Duodenum (tissue), 1 donor: ENCODE results near the genes TBC1D24, ELOB, FLYWCH2, CLDN6 and ZSCAN10.

DNA sequence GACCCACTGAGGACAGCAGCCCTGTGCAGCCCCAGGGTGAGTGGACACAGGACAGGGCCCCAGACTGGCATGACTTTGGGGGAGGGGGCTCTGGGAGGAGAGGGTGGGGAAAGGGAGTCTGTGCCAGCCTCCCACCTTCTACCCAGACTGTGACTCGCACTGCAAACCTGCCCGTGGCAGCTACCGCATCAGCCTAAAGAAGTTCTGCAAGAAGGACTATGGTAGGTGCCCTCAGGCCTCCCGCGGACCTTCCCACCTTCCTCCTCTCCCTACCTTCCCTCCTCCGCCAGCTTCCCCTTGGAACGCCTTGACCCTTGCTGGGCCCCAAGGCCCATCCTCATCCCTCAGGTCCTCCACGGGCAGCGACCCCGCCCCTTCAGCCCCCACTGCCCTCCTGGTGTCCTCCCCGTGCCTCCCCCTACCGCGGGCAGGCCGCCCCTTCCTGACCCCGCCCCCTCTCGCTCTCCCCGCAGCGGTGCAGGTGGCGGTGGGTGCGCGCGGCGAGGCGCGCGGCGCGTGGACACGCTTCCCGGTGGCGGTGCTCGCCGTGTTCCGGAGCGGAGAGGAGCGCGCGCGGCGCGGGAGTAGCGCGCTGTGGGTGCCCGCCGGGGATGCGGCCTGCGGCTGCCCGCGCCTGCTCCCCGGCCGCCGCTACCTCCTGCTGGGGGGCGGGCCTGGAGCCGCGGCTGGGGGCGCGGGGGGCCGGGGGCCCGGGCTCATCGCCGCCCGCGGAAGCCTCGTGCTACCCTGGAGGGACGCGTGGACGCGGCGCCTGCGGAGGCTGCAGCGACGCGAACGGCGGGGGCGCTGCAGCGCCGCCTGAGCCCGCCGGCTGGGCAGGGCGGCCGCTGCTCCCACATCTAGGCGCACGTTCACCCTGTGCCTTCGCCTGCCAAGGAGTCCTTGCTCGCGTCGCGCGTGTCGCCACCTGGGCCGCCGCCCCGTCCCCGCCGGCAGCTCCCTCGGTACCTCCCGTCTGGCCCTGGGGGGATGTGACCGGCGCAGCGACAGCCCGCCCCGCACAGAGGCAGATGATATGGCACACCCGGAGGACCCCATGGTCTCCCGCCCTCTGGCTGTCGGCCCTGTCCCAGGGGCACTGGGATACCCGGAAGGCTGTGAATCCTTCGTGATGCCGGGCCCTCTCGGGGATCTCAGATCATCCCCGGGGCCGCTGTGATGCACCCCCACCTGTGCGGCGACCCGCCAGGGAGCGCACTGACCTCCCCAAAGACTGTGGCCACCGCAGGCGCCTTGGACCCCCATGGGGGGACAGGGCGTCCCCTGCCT, 1.2 kb upstream of the TBC1D24 start:
- PRO-cap = no peak

DNA sequence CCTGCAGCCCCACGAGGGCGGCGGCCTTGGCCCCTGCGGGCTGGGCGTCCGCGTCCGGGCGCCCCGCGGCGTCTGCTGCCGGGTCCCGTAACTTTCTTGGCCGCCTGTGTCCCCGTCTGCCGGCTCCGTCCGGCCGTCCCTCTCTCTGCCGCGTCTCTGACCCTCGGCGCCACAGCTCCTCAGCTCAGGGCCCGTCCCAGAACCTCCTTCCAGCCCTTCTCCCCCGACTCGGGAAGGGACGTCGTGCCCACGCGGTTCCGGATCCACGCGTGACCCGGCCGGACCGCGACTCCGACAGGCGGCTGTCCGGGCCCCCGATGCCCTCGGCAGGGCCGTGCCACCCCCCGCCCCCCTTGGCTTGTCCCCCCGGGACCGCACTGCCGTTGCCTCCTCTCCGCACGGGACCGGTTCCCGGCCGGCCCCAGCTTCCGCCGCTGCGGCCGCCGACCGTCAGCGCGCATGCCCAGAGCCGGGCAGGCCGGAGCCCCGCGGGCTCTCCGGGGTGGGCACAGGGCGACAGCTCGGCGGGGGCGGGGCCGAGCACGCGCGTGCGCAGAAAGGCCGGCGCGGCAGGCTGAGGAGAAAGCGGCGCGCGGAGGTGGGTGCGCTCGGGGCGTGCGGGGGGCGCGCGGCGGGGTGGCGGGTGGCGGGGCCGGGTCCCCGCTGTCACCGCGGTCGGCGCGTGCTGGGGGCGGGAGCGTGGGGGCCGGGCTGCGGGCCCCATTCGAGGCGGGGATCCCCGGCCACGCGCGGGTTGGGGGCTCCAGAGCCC, at the start of gene TBC1D24:
TBC1D24 (plus strand) TSS at position 555 of the 772 bp plus-strand sequence.
- PRO-cap = bidirectional peak, plus-strand start at position 555 of the sequence, minus-strand start at position 461 of the sequence

DNA sequence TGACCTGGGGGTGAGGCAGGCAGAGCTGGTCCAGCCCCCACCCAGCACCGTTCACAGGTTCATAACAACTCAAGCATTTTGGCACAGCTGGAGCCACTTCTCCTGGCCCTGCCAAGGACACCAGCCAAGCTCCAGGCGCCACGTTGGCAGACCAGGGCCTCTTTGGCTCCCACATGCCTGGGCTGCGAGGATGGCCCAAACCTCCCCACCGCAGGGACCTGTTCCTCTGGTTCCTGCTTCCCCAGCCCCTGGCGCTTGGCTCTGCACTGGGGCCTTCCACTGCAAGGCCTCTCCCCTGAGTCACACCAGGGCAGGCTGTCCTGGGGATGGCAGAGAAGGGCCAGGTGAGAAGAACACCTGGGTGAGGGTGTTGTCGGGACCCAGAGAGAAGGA, 14.9 kb upstream of the ATP6V0C start:
- PRO-cap = no peak

GRCh38 chr16:2598192-2598809, 60.5 kb downstream of the PDPK1 start:
- PRO-cap = no peak

GRCh38 chr16:2679634-2680417, 2.5 kb upstream of the KCTD5 start:
- PRO-cap = bidirectional peak, plus-strand start at chr16:2680030, minus-strand start at chr16:2679879

DNA sequence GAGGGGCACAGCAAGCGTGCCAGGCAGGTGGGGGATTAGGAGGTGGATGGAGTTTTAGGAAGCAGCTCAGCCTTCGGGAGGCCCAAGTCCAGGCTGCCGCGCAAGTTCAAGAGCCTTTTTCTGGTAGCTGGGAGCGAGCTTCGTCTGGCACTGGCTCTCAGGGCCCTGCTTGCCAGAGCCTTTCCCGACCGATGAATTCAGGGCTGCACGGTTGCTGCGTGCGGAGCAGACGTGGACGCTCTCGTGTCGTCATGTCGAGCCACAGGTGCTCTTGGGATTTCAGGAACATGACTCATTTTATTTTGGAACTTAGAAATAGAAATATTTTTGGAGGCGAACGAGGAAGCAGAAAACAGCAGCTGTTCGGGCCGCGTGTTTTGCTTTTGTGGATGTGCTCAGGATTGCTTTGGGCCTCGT, 17.0 kb downstream of the KCTD5 start:
- PRO-cap = no peak

- PRO-cap = no peak
Measured at GRCh38 chr16:2758739-2759272, 6.4 kb downstream of the SRRM2 start.

DNA sequence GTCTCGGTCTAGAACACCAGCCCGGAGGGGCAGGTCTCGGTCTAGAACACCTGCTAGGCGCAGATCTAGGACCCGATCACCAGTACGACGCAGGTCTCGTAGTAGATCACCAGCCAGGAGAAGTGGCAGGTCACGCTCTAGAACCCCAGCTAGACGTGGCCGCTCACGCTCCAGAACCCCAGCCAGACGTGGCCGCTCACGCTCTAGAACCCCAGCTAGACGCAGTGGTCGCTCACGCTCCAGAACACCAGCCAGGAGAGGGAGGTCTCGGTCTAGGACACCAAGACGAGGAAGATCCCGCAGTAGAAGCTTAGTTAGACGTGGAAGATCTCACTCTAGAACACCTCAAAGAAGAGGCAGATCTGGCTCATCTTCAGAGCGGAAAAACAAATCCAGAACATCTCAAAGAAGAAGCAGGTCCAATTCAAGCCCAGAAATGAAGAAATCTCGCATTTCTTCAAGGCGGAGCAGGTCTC, 9.9 kb downstream of the SRRM2 start:
- PRO-cap = no peak

GRCh38 chr16:2769391-2770415, 7.4 kb downstream of the ELOB start:
- PRO-cap = no peak

DNA sequence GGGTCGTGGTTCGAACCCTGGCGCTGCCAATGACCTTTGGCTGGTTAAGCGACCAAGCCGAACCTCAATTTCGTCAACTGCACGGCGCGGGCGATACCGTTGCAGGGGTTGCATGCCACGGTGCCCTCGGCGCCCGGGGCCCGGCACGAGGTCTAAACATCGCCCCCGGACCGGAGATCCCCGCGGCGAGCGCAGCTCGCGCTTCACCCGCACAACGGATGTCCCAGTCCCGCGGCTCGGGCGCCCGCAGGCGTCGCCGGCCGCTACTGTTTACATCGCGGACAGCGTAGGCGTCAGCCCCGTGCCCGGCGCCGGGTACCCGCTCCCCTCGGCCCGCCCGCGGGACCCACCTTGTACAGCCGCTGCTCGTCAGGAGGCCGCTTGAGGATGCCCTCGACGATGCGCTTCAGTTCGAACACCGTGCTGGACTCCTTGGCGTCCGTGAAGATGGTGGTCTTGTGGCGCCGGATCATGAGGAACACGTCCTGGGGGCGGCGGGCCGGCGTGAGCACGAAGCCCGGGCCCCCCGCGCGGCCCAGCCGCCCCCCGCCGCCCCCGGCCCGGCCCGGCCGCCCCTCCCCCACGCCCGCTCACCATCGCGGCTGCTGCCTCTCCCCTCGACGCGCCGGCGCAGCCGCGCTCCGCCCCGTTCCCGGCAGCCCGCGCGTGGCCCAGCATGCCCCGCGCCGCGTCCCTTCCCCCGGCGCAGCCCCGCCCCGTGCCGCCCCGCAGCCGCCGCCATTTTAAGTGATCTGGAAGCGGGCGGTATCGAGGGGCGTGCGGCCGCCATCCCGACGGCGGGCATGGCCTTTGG, at the start of gene ELOB:
ELOB (minus strand) TSS at position 638 of the 814 bp plus-strand sequence.
- PRO-cap = bidirectional peak, plus-strand start at position 755 of the sequence, minus-strand start at position 632 of the sequence

- PRO-cap = no peak
Measured at GRCh38 chr16:2841888-2842257, 11.8 kb downstream of the ZG16B start.

DNA sequence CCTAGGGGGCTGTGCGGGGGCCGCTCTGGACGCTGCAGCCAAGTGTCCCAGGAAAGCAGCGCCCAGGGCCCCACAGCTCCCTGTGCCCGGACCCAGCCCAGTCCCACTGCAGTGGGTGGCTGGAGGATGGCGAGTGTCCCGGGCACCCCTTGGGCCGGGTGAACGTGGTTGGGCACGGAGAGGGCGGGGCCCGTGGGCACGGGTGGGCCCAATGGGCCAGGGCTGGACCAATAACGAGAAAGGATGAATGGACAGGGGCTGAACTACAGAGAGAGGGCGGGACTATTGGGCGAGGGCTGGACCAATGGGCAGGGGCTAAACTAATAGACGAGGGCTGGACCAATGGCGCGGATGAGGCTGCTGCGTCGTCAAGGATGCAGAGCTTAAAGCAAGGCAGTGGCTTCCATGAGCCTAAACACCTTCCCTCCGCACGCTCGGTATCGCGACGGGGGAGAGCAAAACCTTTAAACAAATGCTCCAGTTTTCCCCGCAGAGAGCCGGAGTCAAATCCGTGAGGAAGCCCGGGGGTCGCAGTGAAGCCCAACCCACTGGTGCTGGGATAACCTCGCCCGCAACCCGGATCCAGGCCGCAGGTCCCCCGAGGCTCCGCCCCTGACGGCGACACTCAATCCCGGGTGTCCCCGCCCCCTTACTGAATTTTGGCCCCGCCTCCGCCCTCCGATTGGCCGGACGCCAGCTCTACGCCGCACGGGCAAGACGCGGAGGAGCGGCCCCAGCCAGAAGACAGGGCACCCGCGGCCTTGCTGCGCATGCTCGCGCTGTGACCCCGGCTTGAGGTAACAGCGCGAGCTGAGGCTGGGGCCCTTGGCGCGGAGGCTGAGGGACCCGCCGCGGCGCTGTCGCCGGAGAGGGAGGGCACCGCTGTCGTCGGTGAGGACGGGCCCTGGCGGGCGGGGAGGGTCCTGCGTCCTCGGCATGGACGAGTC, at the start of gene FLYWCH2:
FLYWCH2 (plus strand) TSS at position 740 of the 947 bp plus-strand sequence.
- PRO-cap = bidirectional peak, plus-strand start at position 365 of the sequence, minus-strand start at position 134 of the sequence; bidirectional peak, plus-strand start at position 771 of the sequence, minus-strand start at position 600 of the sequence

- PRO-cap = unidirectional peak, minus-strand start at chr16:2905397
Measured at GRCh38 chr16:2904725-2905848, 6.6 kb upstream of the FLYWCH1 start.

DNA sequence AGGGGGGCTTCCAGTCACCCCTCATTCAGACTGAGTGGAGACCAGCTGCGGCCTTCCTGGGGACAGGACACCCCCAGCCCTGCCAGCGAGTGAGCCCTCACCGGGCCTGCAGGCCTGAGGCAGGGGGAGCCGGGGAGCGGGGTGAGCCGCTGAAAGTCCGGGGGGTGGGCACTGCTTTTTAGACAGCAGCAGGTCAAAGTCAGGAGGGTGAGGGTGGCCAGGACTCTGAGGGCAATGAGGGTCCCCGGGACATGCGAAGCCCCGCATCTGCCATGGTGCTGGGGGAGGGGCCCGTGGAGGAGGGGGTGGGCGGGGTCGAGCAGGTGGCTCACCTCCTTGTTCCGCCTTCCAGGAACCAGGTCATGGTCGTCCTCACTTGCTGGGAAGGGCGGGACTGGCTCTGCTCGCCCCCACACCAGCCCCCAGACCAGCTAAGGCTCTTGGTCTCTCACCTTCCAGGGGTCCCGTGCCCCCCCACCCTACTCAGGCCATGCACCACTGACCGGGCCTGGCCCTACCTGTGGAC, 8.5 kb upstream of the KREMEN2 start:
- PRO-cap = no peak

DNA sequence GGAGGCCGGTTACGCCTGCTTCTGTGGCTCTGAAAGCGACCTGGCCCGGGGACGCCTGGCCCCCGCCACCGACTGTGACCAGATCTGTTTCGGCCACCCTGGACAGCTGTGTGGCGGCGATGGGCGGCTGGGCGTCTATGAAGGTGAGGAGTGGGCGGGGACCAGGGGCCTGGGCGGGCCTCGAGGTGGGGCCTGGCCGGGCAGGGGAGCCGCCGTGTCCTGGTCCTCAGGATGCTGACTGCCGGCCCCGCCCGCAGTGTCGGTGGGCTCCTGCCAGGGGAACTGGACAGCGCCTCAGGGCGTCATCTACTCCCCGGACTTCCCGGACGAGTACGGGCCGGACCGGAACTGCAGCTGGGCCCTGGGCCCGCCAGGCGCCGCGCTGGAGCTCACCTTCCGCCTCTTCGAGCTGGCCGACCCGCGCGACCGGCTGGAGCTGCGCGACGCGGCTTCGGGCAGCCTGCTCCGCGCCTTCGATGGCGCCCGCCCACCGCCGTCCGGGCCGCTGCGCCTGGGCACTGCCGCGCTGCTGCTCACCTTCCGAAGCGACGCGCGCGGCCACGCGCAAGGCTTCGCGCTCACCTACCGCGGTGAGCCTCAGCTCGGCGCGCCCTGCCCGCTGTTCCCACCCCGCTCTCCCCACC, 2.4 kb upstream of the PAQR4 start:
- PRO-cap = unidirectional peak, plus-strand start at position 401 of the sequence

GRCh38 chr16:2973013-2973875, 4.1 kb downstream of the PAQR4 start:
- PRO-cap = no peak

GRCh38 chr16:2980815-2981283, 603 bp upstream of the PKMYT1 start:
- PRO-cap = unidirectional peak, minus-strand start at chr16:2980875

GRCh38 chr16:3017289-3018559, at the start of gene CLDN6:
CLDN6 (minus strand) TSS chr16:3018183.
- PRO-cap = no peak

GRCh38 chr16:3070062-3070440, 4.6 kb downstream of the IL32 start:
- PRO-cap = no peak

GRCh38 chr16:3099026-3099541, at the start of gene ZSCAN10:
ZSCAN10 (minus strand) TSS chr16:3099294.
- PRO-cap = no peak